ENCODE data around the genes FLNB, PXK and ACOX2.

- RRBS = no CpG with 5 or more reads among the region's 2 CpGs
Measured at GRCh38 chr3:56735251-56735519, 52.1 kb upstream of the TASOR start.

GRCh38 chr3:56984551-56984945 is 75.9 kb upstream of the SPATA12 start:
- RRBS = no CpG with 5 or more reads among the region's 3 CpGs

DNA sequence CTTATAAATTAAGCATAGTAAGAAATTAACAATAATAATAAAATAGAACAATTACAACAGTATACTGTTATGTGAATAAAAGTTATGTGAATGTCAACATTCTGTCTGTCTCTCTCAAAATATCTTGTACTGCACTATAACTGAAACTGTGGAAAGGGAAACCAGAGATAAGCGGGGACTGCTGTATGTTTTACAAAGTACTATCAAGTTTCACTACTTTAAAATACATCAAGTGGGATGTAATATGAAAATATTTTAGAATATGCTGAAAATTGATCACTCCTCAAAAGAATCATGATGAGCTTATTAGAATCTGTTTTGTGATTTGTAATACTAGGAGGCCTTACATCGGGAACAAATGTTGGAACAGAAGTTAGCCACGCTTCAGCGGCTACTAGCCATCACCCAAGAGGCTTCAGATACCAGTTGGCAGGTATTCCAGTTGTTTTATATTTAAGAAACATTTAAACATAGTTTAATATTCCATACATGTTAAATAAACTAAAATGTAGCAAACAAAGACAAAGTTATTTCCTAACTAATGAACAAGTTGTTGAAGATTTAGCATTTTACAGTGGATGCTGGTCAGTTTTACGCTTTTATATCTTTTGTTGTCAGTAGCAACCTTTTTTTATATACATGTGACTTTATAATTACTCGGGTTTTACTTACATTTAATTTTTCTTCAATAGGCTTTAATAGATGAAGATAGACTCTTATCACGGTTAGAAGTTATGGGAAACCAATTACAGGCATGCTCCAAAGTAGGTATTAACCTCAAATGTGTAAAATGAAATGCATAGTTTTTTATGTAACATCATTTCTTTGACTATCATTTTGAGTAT is 101.5 kb downstream of the SLMAP start:
- RRBS = no CpG with 5 or more reads among the region's 7 CpGs

DNA sequence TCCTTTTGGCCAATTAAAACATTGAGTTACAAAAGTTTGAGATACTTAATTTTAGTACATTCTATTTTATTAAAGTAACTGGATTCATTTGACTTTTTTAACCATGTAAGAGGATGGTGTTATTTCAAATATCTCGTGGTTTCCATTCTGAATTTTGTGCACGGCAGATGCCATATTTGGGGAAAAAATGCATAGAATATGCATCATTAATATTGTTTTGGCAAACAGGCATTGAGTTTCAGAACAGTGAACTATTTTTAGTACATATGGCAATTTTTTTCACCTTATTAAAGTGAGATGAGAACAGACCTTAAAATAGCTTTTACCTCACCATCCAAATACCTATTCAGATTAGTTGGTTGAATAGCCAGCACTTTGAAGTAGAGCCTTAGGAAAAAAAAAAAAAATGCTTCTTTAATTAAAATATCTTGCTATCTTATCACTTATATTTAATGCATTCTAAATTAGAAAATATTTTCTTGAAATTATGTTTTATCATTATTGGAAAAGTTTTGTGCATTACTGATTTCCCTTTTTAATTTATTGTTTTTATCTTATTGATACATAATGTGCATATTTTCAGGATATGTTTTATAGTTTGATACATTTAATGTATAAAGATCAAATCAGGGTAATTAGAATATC is 117.3 kb upstream of the FLNB start:
- RRBS = no CpG with 5 or more reads among the region's 2 CpGs

- RRBS = no CpG with 5 or more reads among the region's 4 CpGs
Measured at GRCh38 chr3:57912821-57913464, 95.3 kb upstream of the FLNB start.

DNA sequence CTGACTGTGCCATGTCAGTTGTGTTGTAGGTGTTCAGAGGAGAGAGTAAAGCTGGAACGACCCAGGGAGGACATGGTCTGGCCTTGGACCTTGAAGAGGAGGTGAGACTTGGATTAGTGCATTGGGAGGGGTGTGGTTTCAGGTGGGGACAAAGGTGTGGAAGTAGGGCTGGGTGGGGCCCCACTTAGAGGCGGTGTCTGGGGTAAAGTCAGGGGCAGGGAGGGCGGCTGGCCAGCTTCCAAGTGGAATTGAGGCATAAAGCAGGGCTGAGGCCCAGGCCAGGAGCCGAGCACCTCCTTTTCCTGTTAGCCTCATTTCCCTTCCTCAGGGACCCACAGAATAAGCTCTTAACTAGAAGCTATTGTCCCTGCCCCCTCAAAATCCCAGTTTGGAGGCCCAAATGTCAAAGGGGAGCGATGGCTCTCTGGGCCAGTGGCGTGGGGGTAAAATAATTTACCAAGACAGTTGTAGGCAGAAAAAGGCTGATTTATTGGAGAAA is 36.2 kb upstream of the FLNB start:
- RRBS = no CpG with 5 or more reads among the region's 6 CpGs

- RRBS = no CpG with 5 or more reads among the region's 7 CpGs
Measured at GRCh38 chr3:57999406-57999853, 8.8 kb upstream of the FLNB start.

- RRBS = 1% methylated on average over 12 of the region's 86 CpGs
Measured at GRCh38 chr3:58008128-58008931, at the start of gene FLNB. Gene FLNB, plus strand, starts transcription at chr3:58008422.

DNA sequence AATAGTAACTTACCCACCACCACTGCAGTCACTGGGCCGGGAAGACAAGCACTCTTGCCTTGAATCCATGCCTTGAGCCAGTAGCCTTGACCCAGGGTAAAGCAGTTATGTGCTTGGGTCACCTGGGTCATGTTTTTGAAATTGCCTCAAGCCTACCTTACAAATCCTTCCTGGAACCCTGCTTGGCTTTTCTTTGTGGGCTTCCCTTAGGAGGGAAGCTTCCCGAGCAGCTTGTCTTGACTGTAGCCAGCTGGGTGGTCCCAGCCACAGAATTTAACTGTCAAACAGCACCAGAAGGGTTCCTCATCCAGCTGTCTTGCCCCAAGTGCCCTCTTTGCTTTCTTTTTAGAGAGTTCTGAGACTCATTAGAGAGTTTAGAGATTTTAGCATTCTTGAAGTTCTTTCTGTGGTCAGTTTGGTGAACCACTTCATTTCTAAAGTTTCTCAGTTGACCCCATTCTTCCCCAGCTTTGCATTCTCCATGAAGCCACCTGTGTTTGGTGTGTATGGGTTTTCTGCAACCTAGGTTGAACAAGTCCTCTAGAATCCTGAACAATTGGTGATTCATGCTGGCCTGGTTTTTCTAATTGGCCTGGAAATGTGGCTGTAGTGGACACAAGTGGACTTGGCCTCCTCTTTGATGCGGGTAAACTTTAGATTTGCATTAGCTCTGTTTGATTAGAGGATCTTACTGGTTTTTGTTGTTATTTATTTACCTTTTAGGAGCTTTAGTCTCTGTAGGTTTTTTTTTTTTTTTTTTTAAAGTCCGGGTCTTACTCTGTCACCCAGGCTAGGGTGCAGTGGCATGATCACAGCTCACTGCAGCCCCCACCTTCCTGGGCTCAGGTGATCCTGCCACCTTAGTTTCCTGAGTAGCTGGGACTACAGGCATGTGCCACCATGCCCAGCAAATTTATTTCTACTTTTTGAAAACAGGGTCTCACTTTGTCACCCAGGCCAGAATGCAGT is 33.7 kb downstream of the FLNB start:
- RRBS = no CpG with 5 or more reads among the region's 4 CpGs

GRCh38 chr3:58051235-58052154 is 43.3 kb downstream of the FLNB start:
- RRBS = no CpG with 5 or more reads among the region's 21 CpGs

DNA sequence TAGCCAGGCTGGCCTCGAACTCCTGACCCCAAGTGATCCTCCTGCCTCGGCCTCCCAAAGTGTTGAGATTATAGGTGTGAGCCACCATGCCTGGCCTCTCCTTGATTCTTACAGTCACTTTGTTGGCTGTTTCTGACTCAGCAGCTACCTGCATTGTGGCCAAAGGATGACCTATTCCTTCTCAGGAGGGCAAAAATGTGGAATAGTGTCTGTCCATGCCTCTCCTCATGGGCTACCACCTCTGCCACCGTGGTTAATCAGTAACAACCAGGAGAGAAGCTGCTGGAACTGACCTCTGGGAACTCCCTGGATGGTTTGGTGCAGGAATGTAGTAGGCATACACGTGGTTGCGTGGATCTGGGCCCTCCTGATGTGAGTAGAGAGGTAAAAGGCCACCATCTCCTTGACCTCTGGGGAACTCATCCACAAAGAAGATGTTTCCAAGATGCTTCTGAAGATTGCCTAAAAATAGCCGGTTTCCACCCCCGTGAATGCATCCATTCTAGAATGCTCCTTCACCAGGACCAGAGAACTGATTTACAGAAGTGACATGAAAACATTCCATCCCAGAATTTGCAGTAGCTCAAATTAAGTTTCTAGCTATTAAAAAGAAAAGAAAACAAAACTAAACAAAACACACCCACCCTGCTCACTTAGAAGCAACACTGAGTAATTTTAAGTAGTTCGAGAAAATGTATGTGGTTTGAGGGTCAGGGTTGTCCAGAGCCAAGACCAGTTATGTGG is 63.4 kb downstream of the FLNB start:
- RRBS = no CpG with 5 or more reads among the region's 8 CpGs

DNA sequence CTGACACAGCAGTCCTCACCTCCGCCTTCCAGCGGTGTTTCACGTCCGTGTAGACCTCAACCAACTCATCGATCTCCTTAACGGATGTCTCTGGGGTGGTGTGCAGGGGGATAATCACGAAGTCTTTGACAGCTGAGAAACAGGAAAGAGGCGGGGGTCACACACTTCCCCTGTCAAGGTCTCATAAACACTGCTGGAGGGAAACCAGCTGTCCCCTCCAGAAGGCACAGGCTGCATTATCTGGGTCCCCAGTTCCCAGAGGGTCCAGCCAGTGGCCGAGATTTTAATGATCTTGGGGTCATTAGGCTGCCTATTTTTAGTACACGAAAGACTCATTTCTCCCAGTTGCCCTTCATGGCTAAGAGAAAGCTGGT is 9.8 kb downstream of the DNASE1L3 start:
- RRBS = no CpG with 5 or more reads among the region's 10 CpGs

GRCh38 chr3:58271924-58272239 is 34.2 kb upstream of the RPP14 start:
- RRBS = no CpG with 5 or more reads among the region's 6 CpGs

GRCh38 chr3:58332601-58333007 is at the start of gene PXK:
Gene PXK, plus strand, starts transcription at chr3:58332892.
- RRBS = 1% methylated on average over 31 of the region's 52 CpGs

GRCh38 chr3:58463491-58464235 is 28.2 kb upstream of the KCTD6 start:
- RRBS = no CpG with 5 or more reads among the region's 16 CpGs

DNA sequence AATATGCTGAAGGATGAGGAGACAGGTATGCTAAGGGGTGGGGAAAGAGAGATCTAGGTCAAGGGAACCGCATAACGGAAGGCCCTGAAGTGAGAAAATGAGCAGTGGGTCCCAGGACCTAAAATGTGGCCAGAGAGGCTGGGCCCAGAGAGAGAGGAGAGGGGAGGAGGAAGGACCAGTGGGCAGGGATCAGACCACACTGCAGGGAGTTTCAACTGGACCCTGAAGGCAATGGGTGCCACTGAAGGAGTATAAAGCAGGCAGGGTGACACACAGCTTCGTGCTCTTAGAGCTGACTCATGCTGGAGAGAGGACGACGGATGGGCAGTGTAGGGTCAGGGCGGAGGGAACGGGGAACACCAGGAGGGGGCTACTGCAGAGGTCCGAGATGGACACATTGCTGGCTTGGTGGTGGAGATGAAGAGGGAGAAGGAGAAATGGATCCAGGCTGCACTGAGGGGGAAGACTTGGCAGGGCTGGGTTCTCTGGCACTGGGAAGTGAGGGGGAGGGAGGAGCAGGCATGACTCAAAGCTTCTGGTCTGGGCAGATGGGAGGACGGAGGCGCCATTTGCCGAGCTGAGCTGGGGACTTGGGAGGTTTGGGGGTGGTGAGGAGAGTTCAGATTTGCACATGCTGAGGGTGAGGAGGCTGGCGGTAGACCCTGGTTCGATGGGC is 4.8 kb upstream of the KCTD6 start:
- RRBS = no CpG with 5 or more reads among the region's 13 CpGs

DNA sequence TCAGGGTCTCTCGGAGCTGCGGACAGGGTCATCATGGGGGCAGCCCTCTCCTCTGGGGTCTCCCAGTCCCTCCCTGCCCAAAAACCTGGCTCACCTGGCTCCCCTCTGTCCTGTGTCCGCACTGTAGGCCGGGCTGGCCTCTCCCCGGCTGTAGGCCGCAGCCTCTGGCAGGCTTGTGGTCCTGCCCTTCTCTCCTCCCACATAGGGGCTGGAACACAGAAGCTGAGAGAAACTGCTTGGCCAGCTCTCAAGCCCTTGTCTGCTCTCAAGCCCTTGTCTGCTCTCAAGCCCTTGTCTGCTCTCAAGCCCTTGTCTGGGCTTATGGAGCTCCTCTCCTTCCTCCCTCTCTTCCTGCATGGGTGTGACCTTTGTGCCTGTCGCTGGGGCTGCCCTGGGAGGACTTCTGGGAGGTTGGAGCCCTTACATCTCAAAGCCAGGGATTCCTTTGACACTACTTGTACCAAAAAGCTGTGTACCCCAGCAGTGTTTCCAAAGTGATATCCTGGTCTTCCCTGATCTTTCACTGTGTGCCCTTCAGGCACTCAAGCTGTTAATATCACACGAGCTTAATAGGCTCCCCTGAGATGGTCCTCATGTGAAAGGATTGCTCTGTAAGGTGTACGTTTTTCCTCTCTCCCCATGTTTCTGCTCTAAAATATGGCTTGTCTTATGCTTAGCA is at the start of gene ACOX2:
ACOX2 (minus strand) TSS at position 166 of the 679 bp plus-strand sequence.
- RRBS = no CpG with 5 or more reads among the region's 9 CpGs

- RRBS = no CpG with 5 or more reads among the region's 9 CpGs
Measured at GRCh38 chr3:58620344-58620778, 43.2 kb upstream of the FAM107A start.

DNA sequence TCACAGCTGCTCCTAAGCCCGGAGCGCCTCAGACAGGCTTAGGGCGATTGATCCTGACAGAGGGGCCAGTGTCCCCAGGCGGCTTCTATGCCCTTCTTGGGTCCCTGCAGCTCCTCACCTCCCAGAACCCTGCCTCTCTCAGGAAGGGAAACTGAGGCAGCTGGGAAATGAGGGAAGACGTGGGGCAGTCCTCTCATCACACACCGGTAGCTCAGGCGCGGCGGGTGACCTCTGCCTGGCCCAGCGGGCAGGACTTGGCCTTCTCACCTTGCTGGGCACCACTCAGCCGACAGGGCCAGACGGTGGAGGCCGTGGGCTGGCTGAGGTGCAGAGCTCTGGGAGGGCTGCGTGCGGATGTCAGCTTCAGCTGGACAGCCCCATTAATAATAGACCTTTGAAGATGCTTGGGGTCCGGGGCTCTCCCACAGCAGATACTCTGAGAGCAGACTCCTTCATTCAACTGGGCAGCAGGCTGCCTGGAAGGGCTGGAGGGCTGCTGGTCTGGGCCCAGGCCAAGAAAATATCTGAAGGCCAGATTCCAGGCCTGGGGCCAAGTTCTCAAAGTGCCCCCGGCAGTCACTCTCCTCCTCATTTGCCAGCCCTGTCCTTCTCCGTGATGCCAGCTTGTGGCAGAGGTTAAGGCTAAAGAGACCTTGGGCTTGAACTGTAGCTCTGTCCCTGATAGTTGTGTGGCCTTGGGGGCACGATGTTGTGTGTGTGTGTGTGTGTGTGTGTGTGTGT is 39.3 kb downstream of the FAM3D start:
- RRBS = 95% methylated on average over 1 of the region's 19 CpGs

DNA sequence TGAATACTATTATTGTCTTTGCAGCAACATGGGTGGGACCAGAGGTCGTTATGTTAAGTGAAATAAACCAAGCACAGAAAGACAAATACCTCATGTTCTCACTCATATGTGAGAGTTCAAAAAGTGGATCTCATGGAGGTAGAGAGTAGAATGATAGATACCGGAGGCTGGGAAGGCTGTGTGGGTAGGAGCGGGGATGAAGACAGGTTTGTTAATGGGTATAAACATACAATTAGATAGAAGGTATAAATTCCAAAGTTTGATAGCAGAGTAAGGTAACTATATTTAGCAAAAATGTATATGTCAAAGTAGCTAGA is 118.5 kb upstream of the FAM3D start:
- RRBS = no CpG with 5 or more reads among the region's 3 CpGs

Measured in PFSK-1 (cell line).